Fibroblast of the aortic adventitia (primary cell): ENCODE measurements around the genes RUSF1, MYLK3, C16orf87 and ITFG1.

DNA sequence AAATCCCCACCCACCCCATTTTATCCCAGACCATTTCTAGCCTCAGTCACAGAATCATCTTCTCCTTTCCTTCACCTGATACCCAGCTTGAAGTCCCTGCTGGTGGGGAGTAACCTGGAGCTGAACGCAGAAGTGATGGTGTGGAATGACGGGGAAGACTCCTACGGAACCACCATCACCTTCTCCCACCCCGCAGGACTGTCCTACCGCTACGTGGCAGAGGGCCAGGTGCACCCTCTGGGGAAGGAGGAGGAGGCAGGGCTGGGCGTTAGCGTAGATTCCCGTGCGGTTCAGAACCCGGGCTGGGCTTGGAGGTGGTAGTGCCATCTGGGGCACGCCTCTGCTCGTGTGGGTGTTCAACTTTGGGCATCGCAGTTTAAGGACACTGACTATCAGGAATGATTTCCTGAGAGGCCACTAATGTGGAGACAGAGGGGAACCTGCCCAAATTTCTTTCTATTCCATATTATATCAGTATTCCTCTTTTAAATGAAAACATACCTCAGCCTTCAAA lies 18.2 kb downstream of the ITGAX start:
- CAGE, long polyA plus RNA: no peak

GRCh38 chr16:31467134-31467692 lies 4.7 kb upstream of the TGFB1I1 start:
- CAGE, long polyA plus RNA: no peak

GRCh38 chr16:31490329-31491035 lies 7.6 kb downstream of the SLC5A2 start:
- CAGE, long polyA plus RNA: no peak

DNA sequence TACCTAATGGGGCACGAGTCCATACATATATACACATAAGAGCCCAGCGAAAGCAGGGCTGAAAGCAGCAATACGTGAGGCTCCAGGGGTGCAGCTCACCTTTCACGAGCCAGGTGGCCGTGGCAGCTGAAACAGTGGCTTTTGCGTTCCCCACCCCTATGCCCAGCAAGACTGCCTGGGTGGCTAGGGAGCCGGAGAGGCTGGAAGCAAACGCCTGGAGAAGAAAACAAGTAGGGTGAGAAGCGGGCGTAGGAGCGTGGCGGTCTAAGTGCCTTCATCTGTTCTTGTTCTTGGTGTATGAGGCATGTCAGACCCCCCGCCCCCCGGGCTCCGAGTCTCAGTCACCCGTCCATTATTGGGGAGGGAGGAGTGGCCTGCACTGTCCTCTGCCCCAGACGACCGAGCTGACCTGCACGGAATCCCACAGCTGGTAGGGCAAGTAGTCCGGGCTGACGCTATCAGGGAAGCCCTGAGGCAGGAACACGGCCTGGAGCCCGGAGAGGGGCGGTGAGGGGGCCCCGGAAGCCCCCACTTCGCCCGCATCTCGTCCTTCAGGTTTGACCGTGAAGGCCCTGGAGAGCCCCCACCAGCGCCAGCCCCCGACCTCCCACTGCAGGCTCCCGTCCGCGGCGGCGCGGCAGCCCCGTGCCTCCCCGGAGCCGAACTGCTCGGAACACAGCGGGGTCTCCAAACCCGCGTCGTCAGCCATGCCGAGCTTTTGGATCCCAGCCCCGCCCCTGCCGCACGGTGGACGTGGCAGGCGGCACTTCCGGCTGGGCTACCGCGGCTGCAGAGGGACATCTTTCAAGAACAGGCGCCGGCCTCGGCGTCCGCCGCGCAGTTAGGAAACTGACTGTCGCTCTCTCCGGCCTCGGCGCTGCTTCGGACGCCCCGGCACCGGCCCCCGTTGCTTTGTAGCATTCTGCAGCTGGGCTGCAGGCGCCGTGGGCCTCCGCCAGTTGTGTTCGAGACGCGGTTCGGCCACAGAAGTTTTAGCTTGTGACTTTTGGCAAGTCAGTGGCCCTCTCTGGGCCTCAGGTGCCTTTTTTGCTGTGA lies at the start of gene RUSF1:
TSS of gene RUSF1 (minus strand) at position 727 of the 1,056 bp plus-strand sequence.
- CAGE, long polyA plus RNA: no peak

DNA sequence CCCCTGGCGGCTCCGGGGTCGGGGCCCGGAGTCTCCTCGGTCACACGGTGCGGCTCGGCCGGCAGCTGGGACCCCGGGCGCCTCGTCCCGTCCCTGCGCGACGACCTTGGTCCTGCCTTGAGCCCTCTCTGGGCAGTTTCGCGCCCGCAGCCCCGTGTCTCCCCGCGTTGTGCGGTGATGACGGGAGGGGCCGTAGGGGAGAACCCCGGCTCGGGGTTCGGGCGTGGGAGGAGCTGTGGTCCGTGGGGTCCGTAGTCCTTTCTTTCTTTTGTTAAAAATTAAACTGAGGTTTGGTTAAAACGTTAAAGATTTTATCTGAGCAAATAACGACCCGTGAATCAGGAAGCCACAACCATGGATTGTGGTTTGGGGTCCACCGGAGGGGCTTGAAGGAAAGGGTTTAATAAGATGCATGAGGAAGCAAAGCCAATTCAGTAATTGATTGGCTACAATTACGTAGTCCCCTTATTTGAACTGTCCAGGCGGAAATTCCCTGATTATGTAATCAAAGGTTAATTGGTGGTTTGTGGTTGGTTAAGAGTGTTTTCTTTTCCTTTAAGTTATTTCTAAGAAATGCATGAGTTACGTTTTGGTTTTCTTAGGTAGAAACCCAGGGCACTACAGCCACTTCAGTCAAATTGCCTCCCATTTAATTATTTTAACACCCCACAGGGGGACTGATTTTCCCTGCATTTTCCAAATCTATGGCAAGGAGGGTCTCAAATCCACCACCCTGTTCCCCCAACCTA lies 12.1 kb upstream of the KRBOX5 start:
- CAGE, long polyA plus RNA: no peak

DNA sequence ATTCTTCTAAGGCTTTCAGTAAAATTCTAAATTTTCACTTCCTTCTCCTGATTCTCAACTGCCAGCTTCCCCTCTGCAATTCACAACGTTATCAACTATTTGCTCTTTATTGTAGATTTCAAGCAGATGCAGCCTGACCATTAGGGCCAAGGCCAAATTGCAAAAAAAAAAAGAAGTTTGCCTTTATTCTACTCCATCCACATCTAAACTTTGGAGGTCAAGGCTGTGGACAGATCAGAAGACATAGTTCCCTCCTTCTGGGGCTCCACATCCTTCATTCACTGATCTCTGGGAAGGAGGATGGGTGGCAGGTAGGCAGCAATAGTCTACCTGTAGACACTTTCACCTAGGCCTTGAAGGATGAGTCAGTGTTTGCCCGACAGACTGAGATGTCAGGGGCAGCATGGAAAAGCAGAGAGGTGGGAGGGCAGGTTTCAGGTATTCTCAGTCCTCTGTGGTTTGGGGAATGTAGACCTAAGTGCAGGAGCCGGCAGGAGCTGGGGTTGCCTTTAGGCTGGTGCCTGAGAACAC lies 11.4 kb upstream of the KRBOX5 start:
- CAGE, long polyA plus RNA: no peak

DNA sequence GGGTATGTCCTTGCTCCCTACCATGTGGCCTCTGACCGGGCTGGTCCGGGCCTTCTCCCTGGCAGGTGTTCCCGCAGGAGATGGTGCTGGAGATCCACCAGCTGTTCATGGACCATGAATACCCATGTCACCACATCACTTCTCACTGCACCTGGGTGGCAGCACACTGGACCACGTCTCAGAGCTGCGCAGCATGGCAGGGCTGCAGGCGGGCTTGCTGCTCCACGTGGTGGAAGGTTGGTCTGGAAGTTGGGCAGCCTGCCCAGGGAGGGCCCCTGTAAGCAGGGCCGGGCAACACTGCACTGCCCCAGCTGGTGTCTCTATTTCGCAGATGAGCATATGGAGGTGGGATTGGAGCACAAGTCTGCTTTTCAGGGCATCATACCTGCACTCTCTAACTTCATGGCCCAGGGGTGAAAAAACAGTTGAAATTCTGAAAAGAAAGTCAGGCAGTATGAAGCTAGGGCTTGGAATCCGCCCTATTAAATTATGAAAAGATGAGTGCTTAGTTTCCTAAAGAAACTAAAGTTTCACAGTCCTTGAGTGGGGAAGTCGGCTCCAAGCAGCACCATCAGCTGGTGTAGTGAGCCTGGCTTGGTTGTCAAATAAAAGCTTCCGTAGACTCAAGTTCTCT lies 8.8 kb upstream of the KRBOX5 start:
- CAGE, long polyA plus RNA: no peak

- CAGE, long polyA plus RNA: no peak
These were observed 1.7 kb upstream of the KRBOX5 start for GRCh38 chr16:31711273-31711848.

DNA sequence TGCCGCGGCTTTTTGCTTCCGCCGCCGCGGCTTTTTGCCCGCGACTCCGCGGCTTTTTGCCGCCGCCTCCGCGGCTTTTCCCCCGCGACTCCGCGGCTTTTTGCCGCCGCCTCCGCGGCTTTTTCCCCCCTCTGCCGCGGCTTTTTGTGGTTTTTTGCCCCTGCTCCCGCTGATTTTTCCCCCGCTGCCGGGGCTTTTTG lies 590.6 kb downstream of the TP53TG3F start:
- CAGE, long polyA plus RNA: no peak

DNA sequence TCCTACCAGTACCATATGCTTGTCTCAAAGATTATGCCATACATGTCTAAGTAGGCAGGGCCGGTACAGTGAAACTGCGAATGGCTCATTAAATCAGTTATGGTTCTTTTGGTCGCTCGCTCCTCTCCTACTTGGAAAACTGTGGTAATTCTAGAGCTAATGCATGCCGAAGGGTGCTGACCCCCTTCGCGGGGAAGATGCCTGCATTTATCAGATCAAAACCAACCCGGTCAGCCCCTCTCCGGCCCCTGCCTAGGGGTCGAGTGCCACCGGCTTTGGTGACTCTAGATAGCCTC lies 700.6 kb downstream of the TP53TG3F start:
- CAGE, long polyA plus RNA: no peak

DNA sequence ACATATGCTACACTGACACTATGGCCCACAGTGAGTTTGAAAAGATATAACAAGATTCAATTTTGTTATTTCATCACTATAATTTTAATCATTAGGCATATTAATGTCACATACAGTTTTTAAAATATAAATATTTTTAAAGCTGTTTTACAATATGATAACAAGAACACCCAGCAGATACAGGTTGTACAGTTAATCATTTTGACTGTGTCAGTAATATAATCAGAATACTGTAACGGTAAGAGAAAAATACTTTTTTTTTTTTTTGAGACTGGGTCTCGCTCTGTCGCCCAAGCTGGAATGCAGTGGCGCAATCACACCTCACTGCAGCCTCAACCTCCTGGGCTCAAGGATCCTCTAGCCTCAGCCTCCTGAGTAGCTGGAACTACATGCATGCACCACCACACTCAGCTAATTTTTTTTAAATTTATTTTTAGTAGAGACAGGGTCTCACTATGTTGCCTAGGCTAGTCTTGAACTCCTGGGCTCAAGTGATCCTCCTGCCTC lies 40.6 kb downstream of the SHCBP1 start:
- CAGE, long polyA plus RNA: no peak

DNA sequence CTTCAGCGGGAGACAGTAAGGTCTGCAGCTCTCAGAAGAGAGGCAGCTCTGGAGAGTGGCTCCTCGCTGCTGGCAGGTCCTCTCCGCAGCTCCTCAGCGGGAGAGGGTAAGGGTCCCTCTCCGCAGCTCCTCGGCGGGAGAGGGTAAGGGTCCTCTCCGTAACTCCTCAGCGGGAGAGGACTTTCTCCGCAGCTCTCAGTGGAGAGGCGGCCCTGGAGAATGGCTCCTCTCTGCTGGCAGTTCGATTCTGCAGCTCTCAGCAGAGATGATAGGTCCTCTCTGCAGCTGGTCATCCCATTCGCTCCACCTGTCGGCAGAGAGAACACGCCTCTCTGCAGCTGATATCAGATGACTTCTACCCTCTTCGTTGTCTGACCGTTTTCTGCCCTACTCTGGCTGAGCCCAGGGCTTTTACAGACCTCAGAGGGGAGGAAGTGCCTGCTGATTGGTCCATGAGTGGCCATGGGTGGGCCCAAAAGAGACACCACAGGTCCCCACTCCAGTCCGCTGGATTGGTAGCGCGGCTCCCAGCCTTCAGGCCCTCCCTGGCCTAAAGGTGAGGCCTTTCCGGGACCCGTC lies 11.8 kb upstream of the SHCBP1 start:
- CAGE, long polyA plus RNA: no peak

GRCh38 chr16:46688154-46688976 lies 613 bp downstream of the VPS35 start:
- CAGE, long polyA plus RNA: no peak

DNA sequence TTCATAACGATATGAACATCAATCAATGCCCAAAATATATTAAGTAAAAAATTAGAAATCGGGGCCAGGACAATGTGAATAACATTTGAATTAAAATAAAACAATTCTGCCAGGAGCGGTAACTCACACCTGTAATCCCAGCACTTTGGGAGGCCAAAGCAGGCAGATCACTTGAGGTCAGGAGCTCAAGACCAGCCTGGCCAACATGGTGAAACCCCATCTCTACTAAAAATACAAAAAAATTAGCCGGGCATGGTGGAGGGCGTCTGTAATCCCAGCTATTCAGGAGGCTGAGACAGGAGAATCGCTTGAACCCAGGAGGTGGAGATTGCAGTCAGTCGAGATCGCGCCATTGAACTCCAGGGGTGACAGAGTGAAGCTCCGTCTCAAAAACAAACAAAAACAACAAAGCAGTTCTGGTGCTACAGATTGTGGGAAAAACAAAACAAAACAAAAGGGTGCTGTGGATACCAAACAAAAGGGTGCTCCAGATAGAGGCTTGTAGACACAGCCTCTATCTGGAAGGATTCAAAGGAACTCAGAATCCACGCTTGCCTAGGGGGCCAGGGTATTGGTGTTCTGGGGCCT lies 2.7 kb downstream of the MYLK3 start:
- CAGE, long polyA plus RNA: no peak

DNA sequence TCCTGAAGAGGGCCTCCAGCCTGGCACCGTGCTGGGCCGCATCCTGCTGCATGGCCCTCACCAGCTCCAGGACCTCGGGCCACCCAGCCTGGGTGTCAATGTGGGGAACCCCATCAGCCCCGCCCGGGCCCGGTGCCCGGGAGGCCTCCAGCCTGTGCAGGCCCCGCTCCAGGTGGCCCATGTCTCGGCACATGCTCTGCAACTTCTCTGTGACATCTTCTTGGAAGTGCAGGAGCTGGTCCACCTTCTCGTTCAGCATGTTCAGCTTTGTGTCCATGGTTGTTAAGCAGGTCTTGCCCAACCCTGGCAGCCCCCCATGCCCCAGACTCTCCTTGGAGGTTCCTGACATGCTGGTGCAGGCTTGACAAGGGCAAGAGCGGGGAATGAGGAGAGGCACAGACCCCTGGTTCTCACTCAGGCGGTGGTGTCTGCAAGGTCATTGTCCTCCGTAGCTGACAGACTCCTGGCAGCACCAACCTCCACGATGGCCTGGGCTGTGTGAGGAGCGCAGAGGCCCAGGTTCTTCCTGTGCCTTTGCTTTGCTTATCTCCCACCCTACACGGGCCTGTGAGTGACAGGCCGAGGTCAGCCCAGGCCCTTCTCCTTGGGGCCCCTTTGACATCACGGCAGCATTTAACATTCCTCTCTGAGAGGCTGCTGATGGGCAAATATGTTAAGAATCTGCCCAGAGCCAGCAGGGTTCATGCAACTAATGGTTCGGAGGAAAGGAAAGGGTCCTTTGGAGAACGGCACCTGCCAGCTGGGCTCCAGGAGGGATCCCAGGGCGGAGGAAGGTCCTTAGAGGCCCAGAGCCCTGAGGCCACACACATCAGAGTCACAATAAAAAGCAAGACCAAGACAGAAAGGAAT lies at the start of gene MYLK3:
TSS of gene MYLK3 (minus strand) at position 500 of the 870 bp plus-strand sequence.
- CAGE, long polyA plus RNA: no peak

DNA sequence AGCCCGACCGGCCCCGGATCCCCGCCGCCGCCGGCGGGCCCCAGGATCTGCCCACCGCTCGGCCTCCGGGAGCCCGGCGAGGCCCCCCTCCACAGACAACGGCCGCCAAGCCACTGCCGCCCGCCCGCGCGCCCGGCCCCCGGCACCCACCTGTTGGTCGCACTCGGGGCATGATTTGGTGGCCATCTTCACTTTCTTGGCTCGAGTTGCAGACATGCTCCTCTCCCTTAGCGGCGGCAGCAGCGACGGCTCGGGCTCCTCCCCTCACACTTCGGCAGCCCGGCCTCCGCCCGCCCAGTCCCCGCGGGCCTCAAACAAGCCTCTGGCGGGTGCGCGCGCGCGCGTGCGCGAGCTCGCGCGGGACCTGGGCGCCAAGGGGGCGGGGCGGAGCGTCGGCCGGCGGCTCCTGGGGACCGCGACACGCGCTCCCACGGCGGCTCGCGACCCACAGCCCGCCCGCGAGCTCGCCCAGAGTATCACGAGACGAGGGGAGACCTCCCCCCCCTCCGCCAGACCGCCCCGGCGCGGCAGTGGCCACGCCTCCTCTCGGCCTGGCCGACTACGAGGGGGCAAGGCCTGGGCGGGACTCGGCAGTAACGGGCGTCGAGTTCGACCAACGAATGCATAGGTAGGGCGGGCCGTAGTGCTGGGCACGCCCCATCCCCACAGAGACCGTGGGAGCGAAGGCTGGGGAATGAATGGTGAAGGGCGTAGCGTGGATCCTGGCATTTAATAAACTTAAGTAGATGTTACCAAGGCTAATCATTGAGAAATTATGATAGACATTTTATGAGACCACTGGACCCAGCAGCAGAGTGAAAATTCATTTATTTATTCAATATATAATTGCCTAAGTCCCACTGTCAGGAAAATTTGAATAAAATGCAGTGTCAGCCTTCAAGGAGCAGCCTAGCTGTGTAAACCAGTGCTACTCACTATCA lies at the start of gene C16orf87:
TSS of gene C16orf87 (minus strand) at position 247 of the 941 bp plus-strand sequence.
- CAGE, long polyA plus RNA: no peak

- CAGE, long polyA plus RNA: no peak
These were observed 25.4 kb downstream of the GPT2 start for GRCh38 chr16:46909442-46910114.

DNA sequence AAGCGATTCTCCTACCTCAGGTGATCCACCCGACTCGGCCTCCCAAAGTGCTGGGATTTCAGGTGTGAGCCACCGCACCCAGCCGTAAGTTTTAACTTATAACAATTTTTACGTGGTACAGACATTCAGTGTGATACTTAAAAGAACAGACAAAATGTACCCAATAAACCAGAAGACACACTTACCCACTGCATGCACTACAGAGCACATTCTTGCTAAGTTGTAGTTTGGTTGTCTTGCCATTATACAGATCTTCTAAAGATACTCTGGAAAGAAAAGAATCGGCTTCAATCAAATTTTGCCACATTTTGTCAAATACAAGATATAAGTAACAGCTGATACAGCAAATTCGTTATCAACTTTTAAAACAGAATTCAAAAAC lies 5.6 kb downstream of the DNAJA2 start:
- CAGE, long polyA plus RNA: no peak

- CAGE, long polyA plus RNA: no peak
These were observed 146.0 kb upstream of the NETO2 start for GRCh38 chr16:47289622-47290273.

DNA sequence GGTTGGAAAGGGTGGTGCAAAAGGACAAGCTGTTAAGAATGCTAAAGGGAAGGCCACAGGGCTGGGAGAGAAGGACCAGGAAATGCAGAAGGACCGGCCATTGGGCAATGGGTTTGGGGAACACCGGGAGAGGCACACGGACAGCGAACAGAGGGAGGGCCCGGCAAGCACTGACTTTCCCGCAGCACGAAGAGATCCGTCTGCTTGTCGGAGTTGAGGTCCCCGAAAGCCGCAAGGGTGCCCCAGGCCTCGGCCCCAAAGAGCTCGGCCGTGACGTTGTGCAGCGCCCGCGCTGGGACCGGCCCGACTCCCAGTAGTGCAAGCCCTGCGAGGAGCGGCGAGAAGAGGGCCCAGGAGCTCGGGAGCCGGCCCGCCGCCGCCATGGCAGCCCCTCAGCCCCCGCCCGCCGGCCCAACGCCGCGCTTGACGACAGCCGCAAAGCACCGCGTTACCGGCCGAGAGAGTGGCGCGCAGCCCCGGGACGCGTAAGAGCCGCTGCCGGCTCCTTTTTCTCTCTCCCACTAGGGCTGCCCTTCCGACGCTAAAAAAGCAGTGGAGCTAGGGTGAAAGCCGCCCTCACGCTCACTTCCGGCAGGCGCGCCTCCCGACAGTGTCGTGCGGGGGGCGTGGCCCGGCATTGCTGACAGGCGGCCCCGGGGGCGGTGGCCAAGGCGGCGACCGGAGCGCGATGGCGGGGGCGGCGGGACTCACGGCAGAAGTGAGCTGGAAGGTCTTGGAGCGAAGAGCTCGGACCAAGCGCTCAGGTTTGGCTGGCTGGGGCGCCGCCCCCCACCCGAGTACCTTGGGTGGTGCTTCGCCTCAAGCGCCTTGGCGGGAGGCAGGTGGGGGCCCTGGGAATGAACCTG lies at the start of gene ITFG1:
TSS of gene ITFG1 (minus strand) at position 401 of the 866 bp plus-strand sequence.
- CAGE, long polyA plus RNA: no peak